Lung (tissue), 4 donors: ENCODE measurements around a stretch of chr3.

DNA sequence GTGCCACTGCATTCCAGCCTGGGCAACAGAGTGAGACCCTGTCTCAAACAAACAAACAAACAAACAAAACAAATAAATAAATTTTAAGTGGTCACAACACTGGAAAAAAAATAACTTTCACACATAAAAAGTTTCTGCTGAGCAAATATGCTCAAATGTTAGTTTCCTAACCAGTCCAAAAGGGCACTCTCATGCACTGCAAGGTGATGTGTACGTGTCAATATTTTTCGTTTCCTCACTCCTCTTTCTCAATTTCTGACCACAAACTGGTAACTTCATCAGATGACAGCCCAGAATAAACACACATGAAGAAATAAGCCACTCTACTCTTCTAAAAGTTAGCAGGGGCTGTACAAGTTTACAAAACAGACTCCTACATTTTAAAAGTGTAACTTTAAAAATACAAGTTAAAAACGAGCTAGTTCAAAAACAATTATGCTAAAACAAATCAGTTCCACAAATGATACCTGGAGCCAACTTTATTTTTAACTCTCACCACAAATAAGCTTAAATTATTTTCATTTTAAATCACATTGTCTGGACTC is 16.3 kb downstream of the RAF1 start:
- PRO-cap, result no peak
- RAMPAGE, long total RNA, result no peak
- RRBS, result no CpG with 5 or more reads among the region's 3 CpGs

GRCh38 chr3:12825524-12825986 is 15.8 kb downstream of the RPL32 start:
- PRO-cap, result no peak
- RAMPAGE, long total RNA, result no peak
- RRBS, result 92% methylated on average over 4 of the region's 11 CpGs

DNA sequence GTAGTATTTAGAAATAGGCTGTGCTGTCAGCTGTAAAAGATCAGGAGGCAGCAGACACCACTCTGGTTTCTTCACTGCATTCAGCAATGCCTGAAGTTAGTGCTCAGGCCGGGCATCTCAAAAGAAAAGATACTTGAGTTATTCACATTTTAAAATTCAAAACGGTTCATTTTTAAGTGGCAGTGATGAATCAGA is 7.2 kb downstream of the RPL32 start:
- PRO-cap, result no peak
- RAMPAGE, long total RNA, result no peak
- RRBS, result no CpG with 5 or more reads among the region's 2 CpGs

DNA sequence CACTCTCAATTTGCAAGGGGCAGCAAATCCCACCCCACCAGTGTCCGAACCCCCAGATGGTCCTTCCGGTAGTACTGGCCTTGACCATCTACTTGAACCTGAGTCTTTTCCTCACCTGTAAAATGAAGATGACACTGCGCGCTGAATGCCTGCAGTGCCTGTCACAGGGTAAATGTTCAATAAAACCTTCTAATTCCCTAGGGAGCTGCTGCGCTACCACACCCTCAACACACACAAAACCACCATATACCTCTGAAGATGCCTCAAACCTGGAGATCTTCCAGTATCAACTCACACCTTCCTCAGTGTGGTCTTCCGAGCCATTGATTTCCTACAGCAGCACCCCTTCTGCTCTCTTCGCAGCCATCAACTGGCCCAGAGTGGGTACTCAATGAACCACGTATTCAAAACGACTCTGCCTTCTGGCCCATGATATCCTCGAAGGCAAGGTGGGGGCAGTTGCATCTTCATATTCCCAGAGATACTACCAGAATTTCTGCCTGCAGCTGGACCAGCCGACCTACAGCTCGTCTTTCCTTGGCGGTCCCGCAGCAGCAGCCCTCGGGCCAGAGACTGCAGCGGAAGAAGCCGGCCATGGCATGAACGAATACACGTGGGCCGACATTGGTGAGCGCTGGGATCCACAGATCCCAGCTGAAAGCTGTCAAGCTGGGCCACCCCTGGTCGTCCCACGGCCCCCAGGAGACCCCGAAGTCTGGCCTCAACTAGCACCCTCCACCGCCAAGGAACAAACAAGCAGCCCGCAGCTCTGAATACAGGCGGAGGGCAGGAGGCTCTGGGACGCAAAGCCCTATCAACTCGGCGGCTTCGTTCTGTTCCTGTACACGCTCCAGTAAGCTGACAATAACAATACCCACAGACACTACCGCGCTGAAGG is 596 bp downstream of the RPL32 start:
- PRO-cap, result unidirectional peak, minus-strand start at position 746 of the sequence
- RAMPAGE, long total RNA, result no peak
- RRBS, result no CpG with 5 or more reads among the region's 34 CpGs

- PRO-cap, result no peak
- RAMPAGE, long total RNA, result no peak
- RRBS, result 96% methylated on average over 6 of the region's 26 CpGs
Observed at GRCh38 chr3:12941557-12942177, 100.3 kb upstream of the RPL32 start.

DNA sequence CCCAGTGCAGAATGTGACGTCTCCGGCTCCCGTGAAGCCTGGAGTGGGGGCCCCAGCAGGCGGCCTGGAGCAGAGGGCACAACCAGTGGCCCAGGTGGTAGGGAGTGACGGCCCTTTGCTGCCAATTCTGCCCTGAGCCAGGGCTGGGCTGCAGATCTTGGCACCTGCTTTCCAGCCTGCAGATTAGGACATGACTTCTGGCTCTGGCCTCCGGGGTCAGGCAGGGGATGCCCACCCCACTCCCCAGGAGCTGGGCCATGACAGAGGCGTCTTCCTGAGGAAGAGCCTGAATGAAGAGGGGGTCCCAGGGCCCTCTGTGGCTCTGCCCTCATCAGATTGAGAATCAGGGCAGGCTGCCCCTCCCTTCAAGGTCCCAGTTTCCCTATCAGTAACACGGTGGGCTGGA is 102.4 kb upstream of the RPL32 start:
- PRO-cap, result no peak
- RAMPAGE, long total RNA, result no peak
- RRBS, result no CpG with 5 or more reads among the region's 8 CpGs

- PRO-cap, result no peak
- RAMPAGE, long total RNA, result no peak
- RRBS, result no CpG with 5 or more reads among the region's 7 CpGs
Observed at GRCh38 chr3:12970385-12971102, 102.7 kb downstream of the IQSEC1 start.

DNA sequence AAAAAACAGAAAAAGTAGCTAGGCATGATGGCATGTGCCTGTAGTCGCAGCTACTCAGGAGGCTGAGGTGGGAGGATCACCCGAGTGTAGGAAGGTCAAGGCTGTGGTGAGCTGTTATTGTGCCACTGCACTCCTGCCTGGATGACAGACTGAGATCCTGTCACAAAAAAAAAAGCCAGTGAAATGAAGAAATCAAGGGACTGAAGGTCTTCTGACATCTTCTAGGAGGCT is 101.2 kb downstream of the IQSEC1 start:
- PRO-cap, result no peak
- RAMPAGE, long total RNA, result no peak
- RRBS, result no CpG with 5 or more reads among the region's 2 CpGs

DNA sequence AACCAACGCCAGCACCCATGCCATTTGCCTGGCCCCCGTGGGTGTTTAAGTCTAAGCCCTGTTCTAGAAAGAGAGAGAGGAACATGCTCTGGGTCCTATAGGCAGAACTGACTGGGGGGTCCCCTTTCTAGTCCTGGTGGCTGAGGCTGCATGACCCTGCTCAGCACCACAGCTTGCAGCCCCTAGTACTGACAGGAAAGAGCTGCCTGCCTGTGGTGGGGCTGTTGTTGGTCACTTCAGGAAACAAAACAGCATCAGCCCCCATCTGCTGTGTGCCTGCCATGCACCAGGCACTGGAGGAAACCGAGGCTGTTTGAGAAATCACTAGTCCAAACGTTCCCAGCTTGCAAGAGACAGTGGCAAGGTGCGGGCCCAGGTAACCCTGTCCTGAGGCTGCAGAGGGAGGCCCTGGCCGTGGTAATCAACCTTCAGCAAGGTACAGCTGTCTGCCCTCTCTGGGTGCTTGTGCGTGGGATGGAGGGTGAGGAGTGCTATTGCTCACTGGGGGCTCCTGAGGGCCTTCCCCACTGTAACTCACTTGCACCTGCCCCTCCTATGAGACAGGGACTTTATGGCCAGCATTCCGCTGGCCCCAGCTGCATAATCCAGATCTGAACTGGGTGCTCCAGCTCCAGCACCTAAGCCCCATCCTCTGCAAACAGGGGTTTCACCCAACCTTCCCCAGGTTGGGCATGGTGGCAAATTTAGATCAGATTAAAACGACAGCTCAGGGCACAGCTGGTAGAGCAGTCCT is 90.5 kb downstream of the IQSEC1 start:
- PRO-cap, result no peak
- RAMPAGE, long total RNA, result no peak
- RRBS, result no CpG with 5 or more reads among the region's 9 CpGs

DNA sequence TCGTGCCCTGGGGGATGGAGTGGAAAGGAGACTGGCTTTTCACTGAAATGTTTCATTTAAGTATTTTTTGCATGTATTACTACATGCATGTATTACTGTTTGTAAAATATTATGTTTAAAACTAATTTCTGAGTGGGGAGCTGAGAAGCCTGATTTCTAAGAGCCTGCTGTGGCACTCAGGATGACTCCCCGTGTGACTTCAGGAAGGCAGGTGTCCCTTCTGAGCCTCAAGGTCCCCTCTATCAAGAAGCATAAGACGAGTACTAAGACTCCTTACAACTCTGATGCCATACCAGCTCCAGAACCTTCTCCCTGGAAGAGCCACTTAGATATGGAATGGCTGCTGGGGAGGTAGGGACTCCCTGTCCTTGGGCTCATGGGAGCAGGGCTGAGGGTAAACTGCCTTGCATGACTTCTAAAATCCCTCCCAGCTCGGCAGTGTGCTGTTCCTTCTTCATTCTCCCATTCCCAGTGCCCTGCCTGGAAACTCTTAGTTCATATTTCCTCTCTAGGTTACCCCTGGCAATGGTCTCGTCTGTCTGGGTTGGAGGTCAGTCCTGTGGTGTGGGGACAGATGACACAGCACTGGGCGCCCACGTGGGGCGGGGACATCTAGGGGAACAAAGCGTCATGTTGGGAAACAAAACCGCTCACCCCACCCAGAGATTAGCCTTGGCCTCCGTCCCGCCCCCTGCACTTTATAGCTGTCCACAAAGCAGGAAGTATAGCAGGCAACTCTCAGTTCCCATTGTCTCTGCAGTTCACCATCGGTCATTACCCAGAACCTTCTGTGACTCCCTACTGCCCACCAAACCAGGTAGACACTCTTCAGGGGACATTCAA is 74.1 kb downstream of the IQSEC1 start:
- PRO-cap, result no peak
- RAMPAGE, long total RNA, result no peak
- RRBS, result no CpG with 5 or more reads among the region's 13 CpGs

GRCh38 chr3:13246093-13246412 is 172.8 kb upstream of the IQSEC1 start:
- PRO-cap, result no peak
- RAMPAGE, long total RNA, result no peak
- RRBS, result no CpG with 5 or more reads among the region's 6 CpGs

GRCh38 chr3:13262741-13263109 is 157.4 kb downstream of the NUP210 start:
- PRO-cap, result no peak
- RAMPAGE, long total RNA, result no peak
- RRBS, result no CpG with 5 or more reads among the region's 3 CpGs

GRCh38 chr3:13277252-13277866 is 142.8 kb downstream of the NUP210 start:
- PRO-cap, result no peak
- RAMPAGE, long total RNA, result no peak
- RRBS, result no CpG with 5 or more reads among the region's 15 CpGs

- PRO-cap, result no peak
- RAMPAGE, long total RNA, result no peak
- RRBS, result no CpG with 5 or more reads among the region's 3 CpGs
Observed at GRCh38 chr3:13325346-13325674, 94.8 kb downstream of the NUP210 start.

GRCh38 chr3:13415342-13416219 is 4.5 kb downstream of the NUP210 start:
- PRO-cap, result no peak
- RAMPAGE, long total RNA, result no peak
- RRBS, result no CpG with 5 or more reads among the region's 14 CpGs

DNA sequence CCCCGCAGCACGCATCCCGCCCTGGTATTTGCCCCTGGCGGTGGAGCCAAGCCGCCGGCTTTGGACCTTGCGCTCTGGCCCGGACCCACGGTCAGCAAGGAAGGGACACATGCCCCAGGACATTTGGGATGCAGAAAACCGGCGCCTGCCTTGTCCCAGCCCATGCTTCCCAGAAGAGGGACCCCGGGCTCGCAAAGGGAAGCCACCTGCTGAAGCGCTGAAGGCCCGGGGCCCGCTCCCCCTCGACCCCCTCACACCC is 364 bp upstream of the NUP210 start:
- PRO-cap, result no peak
- RAMPAGE, long total RNA, result no peak
- RRBS, result 11% methylated on average over 13 of the region's 17 CpGs

DNA sequence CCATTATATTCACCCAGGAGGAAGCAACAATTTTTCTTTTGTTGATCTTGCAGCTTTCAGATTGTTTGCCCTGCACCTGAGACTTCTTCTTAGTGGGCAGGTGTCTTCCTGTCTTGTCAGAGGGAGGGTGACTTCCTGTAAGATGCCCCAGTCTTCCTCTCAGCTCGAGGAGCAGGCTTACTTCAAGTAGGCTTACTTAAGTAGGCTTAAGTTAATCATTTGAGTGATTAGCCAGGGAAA is 8.1 kb upstream of the NUP210 start:
- PRO-cap, result no peak
- RAMPAGE, long total RNA, result no peak
- RRBS, result no CpG with 5 or more reads among the region's 1 CpG

GRCh38 chr3:14020590-14021017 is 104.1 kb downstream of the CHCHD4 start:
- PRO-cap, result no peak
- RAMPAGE, long total RNA, result no peak
- RRBS, result no CpG with 5 or more reads among the region's 3 CpGs

- PRO-cap, result no peak
- RAMPAGE, long total RNA, result no peak
- RRBS, result no CpG with 5 or more reads among the region's 9 CpGs
Observed at GRCh38 chr3:14324390-14325136, 77.8 kb upstream of the SLC6A6 start.

DNA sequence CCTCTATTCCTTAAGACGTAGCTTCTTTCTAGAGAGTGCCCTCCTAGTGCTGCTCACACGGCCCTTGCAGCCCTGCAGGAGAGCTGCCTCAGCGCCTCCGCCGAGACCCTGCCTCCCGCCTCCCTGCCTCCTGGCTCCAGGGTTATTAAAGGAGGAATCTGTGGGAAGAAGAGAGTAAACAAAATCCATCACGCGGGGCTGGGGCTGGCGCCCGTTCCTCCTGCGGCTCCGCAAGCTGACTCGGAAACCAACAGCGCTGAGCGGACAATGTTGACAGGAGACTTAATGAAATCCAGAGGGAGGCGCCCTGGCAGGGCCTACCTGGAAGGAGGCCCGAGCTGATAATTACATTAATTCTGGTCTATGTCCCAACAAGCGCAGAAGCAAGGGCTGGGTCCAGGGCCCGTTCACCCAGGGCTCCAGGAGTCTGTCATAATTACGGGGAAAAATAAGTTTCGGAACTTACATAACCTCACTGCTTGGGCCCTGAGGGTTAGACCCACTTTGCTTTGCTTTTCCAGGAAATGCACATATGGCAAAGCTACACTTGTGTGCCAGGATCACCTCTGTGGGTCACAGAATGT is 43.9 kb upstream of the SLC6A6 start:
- PRO-cap, result no peak
- RAMPAGE, long total RNA, result no peak
- RRBS, result no CpG with 5 or more reads among the region's 21 CpGs